Esophagus squamous epithelium (tissue), 4 donors: ENCODE results near the gene LINGO3.

DNA sequence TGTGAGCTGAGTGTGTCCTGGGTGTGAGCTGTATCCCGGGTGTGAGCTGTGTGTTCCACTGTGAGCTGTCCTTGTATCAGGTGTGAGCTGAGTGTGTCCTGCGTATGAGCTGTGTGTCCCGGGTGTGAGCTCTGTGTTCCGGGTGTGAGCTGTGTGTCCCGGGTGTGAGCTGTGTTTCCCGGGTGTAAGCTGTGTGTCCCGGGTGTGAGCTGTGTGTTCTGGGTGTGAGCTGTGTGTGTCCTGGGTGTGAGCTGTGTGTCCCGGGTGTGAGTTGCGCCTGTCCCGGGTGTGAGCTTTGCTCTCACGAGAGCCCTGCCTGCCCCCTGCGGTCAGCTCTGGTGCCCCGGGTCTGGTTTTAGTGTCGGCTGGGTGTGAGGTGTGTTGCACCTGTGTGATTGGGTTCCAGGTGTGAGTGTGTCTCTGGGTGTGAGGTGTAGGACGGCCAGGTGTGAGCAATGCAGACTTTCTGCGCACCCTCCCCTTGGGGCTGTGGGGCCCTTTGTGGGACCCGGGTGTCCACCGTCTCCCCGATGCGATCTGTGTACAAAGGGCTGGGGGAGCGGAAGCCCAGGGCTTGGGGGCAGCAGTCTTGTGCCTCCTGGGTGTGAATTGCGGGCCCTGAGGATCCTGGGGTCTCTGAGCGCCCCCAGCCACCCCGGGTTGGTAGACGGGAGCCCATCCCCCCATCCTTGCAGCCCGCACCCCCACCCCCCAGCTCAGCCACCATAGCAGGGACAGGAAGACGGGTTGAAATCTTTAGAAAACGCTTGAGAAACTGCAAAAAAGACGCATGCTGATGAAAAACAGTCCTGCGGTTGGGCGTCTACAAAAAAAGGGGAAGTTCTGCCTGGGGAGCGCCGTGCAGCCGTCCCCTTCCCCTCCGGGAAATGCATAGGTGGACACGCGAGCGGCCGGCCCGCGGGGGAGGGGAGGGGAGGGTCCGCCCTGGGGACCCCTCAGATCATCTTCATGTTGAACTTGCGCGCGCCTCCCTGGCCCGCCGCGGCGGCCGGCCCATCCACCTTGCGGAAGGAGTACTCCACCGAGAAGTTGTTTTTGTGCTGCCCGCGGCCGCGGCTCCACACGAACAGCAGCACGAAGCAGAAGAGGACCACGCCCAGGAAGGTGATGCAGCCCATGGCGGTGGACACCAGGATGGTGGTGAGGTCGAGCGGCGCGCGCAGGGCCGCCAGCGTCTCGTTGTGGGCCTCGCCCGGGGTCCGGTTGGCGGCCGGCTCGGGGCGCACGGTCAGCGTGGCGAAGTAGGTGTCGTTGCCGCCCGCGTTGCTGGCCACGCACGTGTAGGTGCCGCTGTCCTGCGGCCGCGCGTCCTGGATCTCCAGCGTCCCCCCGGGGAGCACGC lies 7.5 kb upstream of the PEAK3 start:
- PRO-cap, result no peak
- RAMPAGE, long total RNA, 4 experiments, result no peak in any of the 4 experiments

- PRO-cap, result no peak
- RAMPAGE, long total RNA, 4 experiments, result no peak in any of the 4 experiments
Measured at GRCh38 chr19:2293917-2294922, 12.2 kb upstream of the PEAK3 start.

GRCh38 chr19:2307981-2308650 lies at the start of gene LINGO3:
Gene LINGO3, minus strand, starts transcription at chr19:2308154.
- PRO-cap, result unidirectional peak, minus-strand start at chr19:2308177
- RAMPAGE, long total RNA, 4 experiments, result no peak in any of the 4 experiments

DNA sequence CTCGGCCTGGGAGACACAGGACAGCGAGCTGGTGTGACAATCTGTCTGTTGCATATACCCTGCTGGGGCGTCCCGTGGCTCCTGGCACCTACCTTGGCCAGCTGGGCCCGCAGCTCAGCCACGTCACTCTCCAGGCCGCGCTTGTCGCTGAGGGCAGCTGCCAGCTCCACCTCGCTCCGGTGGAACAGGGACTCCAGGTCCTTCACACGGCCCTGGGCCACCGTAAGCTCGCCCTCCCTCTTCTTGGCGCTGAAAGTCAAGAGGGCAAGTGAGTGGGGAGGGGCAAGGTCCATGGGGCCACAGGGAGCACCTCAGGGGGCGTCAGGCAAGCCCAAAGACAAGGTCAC lies 10.9 kb upstream of the TIMM13 start:
- PRO-cap, result no peak
- RAMPAGE, long total RNA, 4 experiments, result no peak in any of the 4 experiments

DNA sequence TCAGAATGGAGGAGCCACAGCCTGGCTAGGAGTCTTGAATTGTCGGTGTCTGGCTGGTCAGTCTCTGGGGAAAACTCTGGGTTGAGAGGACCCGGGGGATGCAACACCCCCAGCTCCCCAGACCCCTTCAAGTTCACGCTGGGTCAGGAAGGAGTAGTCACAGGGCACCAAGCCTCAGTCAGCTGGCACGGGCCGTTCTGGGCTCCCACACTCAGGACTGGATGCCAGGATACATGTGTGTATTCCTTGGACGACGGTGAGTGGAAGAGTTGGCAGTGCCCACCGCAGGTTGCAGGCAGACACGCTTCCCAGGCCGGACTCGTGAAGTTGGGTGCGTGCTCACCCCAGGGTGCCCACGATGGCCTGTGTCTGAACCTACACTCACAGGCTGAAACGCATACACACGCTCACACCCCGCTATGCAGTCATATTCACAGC lies 5.5 kb downstream of the GADD45B start:
- PRO-cap, result no peak
- RAMPAGE, long total RNA, 4 experiments, result no peak in any of the 4 experiments

DNA sequence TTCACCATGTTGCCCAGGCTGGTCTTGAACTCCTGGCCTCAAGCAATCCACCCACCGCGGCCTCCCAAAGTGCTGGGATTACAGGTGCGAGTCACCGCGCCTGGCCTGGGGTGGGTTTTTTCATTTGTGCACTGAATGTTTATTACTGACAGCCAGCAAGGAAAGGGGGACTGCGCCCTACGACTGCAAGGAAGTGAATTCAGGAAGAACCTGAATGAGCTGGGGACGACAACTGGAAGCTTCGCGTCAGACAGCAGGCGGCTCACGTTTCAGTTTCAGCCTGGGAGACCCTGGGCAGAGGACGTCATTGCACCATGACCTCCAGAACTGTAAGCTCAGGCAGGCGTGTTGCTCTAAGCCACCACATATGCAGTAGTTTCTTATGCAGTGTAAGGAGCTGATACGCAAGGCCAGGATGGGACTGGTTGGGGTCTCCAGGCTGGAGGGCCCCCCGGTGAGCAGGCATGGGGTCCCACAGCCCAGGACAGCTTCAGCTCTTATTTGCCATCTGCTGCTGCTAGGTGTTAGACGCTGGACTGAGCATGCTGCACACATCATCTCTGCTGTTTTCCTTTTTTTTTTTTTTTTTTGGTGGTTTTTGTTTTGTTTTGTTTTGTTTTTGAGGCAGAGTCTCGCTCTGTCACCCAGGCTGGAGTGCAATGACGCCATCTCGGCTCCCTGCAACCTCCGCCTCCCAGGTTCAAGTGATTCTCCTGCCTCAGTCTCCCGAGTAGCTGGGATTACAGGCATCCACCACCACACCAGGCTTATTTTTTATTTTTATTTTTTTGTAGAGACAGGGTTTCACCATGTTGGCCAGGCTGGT lies 66.6 kb downstream of the GADD45B start:
- PRO-cap, result no peak
- RAMPAGE, long total RNA, 4 experiments, result no peak in any of the 4 experiments

GRCh38 chr19:2552899-2553570 lies 77.1 kb downstream of the GADD45B start:
- PRO-cap, result no peak
- RAMPAGE, long total RNA, 4 experiments, result no peak in any of the 4 experiments

GRCh38 chr19:2598760-2599640 lies 103.5 kb downstream of the GNG7 start:
- PRO-cap, result bidirectional peak, plus-strand start at chr19:2599209, minus-strand start at chr19:2599075; bidirectional peak, plus-strand start at chr19:2599404, minus-strand start at chr19:2599287; bidirectional peak, plus-strand start at chr19:2599584, minus-strand start at chr19:2599528
- RAMPAGE, long total RNA, 4 experiments, result no peak in any of the 4 experiments

DNA sequence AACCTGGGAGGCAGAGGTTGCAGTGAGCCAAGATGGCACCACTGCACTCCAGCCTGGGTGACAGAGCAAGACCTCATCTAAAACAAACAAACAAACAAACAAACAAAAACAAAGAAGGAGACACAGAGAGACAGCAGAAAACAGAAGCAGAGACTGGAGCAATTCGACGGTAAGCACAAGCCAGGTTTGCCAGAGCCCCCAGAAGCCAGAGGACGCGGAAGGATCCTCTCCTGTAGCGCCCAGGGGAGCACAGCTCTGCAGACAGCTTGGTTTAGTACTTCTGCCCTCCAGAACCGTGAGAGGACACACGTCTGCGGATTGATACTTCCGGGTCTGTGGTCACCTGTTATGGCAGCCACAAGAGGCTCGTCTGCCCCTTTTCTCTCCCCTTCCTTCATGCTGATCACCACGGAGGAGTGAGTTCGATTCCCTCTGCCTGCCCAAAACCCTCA lies 80.9 kb downstream of the GNG7 start:
- PRO-cap, result bidirectional peak, plus-strand start at position 274 of the sequence, minus-strand start at position 282 of the sequence
- RAMPAGE, long total RNA, 4 experiments, result no peak in any of the 4 experiments

DNA sequence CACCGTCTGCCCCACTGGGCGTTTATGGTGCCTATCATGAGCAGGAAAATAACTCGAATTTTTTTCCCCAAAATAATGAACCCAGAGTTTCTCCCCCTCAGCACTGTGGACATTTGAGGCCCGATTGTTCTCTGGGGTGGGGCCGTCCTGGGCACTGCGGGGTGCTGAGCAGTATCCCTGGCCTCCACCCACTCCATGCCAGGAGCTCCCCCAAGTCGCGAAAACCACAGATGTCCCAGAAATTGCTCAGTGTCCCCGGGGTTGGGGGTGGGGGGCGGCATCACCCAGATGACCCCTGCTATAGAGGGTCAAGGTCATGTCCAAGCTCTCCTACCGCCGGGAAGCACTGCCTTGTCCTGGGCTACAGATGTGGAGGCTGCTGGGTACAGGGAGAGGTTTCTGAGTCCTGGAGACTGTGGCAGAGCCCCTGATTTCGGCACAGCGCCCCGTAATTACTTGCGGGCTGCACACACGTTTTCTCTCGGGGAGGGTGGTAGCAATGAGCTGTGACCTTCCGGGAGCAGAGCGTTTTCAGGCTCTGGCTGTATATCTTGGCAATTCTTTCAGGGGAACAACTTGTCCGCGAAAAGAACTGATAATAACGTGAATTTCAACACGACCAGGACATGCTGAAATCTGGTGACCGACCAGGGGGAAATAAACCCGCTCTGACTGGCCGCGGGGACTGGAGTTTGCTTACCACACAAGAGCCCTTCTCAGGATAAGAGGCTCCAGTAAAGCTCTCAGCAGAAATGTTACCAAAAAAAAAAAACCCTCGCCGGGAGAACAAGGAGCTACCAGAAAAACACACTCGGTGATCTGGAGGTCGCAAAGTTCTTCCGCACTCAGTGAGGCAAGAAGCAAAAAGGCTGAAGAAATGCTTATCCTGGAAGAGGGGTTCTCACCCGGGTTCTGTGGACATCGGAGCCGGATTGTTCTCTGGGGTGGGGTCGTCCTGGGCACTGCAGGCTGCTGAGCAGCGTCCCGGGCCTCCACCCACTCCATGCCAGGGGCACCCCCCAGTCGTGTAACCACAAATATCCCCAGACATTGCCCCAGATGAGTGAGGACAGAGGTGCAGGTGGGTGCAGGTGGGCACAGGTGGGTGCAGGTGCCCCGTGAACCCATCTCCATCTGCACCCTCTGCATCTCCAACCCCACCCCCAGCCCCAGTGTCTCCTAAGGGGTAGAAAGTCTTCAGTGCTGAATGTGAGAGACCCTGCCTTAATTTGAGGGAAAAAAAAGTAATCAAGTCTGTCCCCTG lies 67.9 kb downstream of the GNG7 start:
- PRO-cap, result bidirectional peak, plus-strand start at position 660 of the sequence, minus-strand start at position 548 of the sequence
- RAMPAGE, long total RNA, 4 experiments, result no peak in any of the 4 experiments

GRCh38 chr19:2668131-2668764 lies 34.2 kb downstream of the GNG7 start:
- PRO-cap, result bidirectional peak, plus-strand start at chr19:2668444, minus-strand start at chr19:2668184
- RAMPAGE, long total RNA, 4 experiments, result no peak in any of the 4 experiments

GRCh38 chr19:2680804-2681237 lies 21.7 kb downstream of the GNG7 start:
- PRO-cap, result bidirectional peak, plus-strand start at chr19:2681085, minus-strand start at chr19:2680942
- RAMPAGE, long total RNA, 4 experiments, result no peak in any of the 4 experiments

DNA sequence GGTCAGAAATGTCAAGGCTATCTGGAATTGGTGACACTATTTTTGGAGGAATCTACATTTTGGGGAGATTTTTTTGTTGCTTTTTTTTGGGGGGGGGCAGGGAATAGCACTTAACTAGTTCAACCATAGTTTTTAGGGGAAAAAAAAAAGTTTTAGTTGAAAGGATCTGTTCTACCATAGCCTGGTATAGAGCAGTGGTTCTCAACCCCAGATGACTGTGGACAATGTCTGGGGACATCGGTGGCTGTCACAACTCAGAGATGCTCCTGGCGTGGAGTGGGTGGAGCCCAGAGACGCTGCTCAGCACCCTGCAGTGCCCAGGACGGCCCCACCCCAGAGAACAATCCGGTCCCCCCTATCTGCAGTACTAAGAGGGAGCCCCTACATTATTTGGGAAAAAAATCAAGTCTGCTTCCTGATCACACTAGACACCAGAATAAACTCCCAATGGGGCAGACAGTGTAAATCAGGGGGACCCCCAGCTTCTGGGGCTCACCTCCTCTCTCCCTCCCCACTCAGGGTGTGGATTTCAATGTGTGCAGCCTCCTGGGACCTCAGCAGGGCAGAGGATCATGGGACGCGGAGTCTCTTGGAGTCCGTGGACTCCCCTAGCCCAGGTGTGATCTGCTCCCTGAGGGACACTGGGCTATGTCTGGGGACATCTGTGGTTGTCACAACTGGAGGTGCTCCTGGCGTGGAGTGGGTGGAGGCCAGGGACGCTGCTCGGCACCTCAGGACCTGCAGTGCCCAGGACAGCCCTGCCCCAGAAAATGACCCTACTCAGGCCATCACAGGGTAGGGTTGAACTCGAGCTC lies 8.1 kb downstream of the GNG7 start:
- PRO-cap, result no peak
- RAMPAGE, long total RNA, 4 experiments, result no peak in any of the 4 experiments

- PRO-cap, result no peak
- RAMPAGE, long total RNA, 4 experiments, result no peak in any of the 4 experiments
Measured at GRCh38 chr19:2700616-2701039, 1.9 kb downstream of the GNG7 start.

DNA sequence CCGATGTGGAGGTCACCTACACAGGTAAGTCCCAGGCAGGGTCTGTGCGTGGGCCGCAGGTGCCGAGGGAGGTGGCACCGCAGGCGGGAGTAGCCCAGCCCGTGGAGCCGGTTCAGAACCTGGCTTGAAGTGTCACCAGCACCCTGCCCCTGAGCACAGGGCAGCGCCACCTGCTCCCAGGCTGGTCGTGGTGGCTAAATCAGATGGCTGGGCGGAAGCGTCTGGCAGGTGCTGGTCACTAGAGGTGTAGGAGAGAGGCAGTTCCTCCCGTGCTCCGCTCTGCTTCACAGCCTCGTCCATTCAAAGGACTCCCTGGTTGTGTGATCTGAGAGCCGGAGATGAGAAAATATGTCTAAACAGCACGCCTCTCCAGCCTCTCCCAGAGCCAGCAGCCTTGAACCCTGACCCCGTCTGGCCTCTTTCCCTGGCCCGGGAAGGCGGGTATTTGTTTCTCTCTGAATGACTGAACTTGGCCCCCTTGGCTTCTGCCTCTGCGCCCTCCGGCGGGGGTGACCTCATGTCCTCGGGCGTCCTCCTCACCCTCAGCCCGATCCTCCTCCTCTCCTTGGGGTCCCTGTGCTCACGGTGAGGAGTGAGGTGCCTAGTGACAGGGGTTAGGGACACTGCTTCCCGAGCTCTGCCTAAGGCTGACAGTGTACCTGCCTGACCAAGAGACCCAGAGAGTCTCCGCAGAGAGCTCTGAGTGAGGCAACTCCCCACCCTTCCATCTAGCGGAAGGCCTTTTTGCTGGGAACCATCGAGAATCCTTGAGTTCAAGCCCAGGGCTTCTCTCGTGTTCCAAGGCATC lies 5.5 kb downstream of the THOP1 start:
- PRO-cap, result no peak
- RAMPAGE, long total RNA, 4 experiments, result no peak in any of the 4 experiments

DNA sequence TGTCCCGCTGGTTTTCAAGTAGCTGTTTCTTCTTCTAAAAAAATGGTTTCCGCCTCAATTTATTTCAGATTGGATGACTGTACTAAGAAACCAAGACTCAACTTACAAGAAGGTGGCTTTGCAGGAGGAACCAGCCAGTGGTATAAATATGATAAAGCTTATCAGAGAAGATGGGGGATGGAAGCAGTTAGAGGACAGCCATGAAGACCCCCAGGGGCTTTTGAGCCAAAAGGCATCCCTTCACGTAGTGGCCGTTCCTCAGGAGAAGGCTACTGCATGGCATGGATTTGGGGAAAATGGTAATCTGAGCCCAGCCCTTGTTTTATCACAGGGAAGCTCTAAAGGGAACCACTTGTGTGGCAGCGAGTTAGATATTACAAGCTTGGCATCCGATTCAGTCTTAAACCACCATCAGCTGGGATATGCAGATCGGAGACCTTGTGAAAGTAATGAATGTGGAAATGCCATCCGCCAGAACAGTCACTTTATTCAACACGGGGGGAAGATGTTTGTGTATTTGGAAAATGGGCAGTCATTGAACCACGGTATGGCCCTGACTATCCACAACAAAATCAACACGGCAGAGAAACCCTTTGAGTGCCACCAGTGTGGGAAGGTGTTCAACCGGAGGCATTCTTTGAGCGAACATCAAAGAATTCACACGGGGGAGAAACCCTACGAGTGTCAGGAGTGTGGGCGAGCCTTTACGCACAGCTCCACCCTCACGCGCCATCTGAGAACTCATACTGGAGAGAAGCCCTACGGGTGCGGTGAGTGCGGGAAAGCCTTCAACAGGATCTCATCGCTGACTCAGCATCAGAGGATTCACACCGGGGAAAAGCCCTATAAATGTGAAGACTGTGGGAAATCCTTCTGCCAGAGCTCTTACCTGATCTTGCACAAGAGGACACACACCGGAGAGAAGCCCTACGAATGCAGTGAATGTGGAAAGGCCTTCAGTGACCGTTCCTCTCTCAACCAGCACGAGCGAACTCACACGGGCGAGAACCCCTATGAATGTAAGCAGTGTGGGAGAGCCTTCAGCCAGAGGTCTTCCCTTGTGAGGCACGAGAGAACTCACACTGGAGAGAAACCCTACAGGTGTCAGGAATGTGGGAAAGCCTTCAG lies 7.3 kb upstream of the ZNF555 start:
- PRO-cap, result no peak
- RAMPAGE, long total RNA, 4 experiments, result no peak in any of the 4 experiments

DNA sequence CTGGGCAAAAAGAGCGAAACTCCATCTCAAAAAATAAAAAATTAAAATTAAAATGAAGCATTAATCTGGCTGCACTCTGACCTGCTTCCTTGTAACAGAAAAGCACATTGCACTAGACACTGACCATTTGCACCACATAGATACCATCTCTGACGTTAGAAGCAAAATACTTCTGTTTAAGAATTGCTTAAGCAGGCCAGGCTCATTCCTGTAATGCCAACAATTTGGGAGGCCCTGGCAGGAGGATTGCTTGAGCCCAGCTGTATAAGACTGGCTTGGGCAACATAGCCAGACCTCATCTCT lies 7.3 kb upstream of the TLE6 start:
- PRO-cap, result no peak
- RAMPAGE, long total RNA, 4 experiments, result no peak in any of the 4 experiments

- PRO-cap, result bidirectional peak, plus-strand start at chr19:3061556, minus-strand start at chr19:3061360
- RAMPAGE, long total RNA, 4 experiments, result start-site peak on the minus strand in 4 of 4 experiments, at chr19:3061352-3061472 at its widest, 25 to 79 reads per replicate
Measured at GRCh38 chr19:3061025-3061687, 1.1 kb downstream of the TLE5 start.

DNA sequence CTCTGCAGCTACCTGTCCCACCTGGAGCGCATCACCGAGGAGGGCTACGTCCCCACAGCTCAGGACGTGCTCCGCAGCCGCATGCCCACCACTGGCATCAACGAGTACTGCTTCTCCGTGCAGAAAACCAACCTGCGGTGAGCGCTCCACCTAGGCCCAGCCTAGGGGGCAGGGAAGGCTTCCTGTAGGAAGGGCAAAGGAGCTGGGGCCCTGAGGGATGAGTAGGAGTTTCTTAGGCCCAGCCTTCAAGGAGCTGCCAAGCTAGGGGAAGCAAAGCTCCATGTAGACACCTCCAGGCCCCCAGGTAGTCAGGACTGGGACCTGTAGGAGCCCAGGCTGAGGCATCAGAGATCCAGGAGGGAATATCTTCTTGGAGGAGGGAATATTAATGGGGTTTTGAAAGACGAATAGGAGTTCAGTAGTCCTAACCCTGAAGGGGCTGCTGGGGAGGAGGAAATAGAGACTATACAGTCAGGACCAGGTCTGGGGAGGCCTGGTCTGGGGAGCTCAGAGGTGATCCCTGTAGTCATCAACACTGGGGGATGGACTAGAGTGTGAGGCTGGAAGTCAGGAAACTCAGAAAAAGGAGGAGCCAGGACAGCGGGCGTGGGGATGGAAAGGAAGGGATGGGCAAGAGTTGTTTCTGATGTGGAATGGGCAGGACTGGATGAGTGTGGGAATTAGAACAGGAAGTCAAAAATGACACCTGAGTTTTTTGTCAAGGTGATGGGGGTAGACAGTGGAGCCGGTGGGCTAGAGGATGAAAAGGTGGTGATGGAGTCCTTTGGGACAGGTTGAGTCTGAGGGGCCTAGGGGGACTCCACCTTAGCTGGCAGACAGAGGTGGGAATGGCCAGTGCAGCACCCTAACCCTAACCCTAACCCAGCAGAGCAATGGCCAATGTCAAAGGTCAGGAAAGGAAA lies 16.1 kb downstream of the GNA15 start:
- PRO-cap, result no peak
- RAMPAGE, long total RNA, 4 experiments, result no peak in any of the 4 experiments

- PRO-cap, result bidirectional peak, plus-strand start at chr19:3176351, minus-strand start at chr19:3176168
- RAMPAGE, long total RNA, 4 experiments, result no peak in any of the 4 experiments
Measured at GRCh38 chr19:3175891-3176601, 2.5 kb upstream of the S1PR4 start.